Parotid gland (tissue), 1 donor: ENCODE results near the gene ZFP37.

DNA sequence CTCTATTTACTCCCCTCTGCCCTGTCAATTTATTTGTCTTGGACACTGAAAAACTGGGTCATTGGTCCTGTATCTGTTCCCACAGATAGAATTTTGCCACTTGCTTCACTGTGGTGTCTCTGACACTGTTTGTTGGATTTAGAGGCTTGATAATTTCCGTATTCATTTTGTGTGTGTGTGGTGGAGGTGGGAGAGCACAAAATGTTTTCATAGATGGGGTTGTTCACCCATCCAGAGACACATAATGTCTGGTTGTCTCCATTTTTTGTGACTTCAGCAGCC lies 54.5 kb upstream of the TXNDC8 start:
- PRO-cap: no peak

DNA sequence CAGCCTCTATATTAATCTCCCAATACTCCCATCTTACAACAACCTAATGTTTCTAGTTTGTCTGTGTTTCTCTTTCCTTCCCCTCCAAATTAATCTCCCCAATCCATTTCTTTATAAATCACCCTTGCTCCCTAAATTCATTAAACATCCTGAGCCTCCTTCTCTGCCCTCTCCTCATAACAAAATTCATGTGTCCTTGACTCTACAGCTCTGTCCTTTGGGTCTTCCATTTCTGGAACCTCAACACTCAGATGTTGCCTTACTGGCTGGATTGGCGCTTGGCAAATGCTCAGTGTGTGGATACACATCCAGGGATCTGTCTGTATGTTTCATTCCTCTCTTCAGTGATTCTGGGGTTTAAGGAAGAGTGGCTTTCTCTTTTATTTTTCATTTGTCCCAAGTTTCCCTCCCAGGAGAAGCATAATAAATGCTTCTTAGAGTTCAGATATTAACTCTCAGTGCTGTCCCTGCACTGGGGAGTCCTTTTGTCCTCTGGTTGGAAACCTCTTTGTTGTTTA lies 103.7 kb upstream of the TXNDC8 start:
- PRO-cap: no peak

DNA sequence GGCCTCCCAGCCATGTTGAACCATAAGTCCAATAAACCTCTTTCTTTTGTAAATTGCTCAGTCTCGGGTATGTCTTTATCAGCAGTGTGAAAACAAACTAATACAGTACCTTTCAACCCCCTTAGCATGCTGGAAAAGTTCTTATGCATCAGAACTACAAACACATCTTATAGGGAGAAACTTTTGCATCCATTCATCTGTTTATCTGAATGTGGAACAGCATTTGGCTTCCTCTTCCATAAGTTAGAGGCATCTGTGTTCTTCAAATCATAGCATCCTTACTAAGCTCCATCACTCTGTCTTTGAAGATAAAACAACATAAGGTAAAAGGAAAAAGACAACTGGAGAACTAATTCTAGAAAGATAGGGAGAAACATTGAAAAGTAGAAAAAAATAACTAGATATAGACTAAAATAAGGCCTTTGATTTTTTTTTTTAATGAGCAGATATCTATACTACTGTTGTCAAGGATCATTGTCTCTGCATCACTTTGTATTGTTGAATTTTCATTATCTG lies 140.8 kb downstream of the LPAR1 start:
- PRO-cap: no peak

- PRO-cap: no peak
Observed at GRCh38 chr9:110909130-110909523, 129.1 kb downstream of the LPAR1 start.

DNA sequence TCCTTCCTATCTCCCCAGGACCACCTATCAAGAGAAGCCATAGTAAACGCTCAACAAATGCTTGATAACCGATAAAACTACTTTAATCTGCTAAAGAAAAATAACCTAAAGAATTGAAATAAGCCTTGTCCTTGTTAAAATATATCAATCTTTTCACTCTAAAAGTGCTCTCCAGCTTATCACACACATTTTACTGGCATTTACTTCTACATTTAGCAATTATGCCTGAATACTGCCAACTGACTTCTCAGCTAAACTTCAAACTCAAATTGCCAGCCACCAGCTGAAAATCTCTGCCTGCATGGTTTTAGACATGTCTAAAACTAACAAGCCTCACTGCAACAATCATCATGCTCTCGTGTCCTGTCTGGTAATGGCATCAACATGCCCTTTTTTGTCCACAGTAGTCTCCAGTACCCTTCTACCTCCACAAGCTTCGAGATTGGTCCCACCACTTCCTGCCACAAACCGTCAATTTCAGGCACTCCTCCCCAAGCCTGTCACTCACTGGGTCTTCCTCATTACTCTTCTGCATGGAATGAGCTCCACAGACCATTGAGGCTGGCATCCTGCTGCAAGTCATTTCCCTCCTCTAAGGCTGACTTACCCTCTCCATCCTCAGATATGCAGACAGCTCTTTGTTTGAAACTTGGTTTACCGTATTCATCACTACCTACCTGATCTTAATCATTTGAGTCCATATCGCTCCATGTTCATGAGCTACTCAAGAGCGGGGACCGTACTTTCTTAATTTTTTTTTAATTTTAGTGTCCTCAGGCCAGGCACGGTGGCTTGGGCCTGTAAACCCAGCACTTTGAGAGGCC lies 9.1 kb downstream of the LPAR1 start:
- PRO-cap: no peak

GRCh38 chr9:111035673-111036852 lies 2.2 kb downstream of the LPAR1 start:
- PRO-cap: no peak

DNA sequence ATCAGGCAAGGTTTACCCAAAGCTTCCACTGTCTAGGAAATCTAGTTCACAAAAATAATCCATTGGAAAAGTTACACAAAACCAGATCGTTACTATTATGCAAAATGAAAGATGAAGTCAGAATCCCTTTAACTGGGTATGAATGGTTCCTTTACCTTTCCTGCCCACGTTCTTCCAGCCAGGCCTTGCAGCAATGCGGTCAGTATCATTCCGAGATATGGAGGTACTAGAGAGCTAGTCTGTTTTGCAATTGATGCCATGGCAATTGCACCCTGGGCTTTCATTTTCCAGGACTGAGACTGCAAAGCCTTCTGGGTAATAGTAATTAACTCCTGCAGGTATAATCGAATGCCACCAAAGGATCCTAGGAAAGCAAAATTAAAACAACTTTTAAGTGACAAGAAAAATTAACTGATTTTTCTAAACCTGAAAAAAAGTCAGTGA lies 41.5 kb upstream of the OR2K2 start:
- PRO-cap: no peak

- PRO-cap: no peak
Observed at GRCh38 chr9:111393733-111394464, 63.9 kb upstream of the OR2K2 start.

GRCh38 chr9:111451555-111451921 lies 32.6 kb downstream of the ECPAS start:
- PRO-cap: no peak

DNA sequence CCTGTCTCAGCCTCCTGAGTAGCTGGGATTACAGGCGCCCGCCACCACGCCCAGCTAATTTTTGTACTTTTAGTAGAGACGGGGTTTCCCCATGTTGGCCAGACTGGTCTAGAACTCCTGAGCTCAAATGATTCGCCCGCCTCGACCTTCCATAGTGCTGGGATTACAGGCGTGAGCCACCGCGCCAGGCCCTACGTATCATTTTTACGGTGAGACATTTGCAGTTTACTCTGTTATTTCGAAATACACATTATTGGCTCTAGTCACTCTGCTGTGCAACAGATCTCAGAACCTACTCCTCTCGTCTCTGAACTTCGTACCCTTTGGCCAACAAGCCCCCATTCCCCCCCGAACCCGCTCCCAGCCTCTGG lies 858 bp downstream of the PTGR1 start:
- PRO-cap: no peak

DNA sequence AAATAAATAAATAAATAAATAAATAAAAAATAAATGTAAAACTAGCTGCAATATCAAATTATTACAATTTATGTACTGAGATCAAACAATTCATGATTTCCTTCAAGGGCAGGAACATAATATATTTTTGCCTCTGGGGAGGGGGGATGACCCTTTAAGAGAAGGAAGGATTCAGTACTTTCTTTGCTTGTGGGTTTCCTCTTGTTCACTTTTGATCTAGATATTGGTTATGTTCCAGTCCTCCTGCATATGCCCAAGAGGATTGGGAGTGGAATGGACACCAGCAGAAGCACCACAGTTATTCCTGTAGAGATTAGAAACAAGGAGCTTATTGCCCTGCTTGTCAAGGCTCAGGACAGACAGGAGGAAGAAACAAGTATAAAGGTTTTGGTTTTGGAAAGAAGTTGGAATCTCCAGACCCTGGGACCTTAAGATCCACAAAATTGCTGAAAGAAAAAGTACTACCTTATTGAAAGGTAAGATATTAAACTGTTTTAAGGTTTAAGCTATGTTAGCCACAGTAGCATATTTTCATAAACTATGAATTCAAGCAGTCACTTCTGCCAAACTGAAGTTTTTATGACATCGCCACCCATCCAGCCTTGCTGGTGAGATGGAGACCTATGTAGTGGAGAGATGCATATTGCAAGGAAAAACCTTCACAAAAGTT lies 11.6 kb downstream of the DNAJC25 start:
- PRO-cap: no peak

- PRO-cap: no peak
Observed at GRCh38 chr9:111805566-111806562, 11.1 kb upstream of the SHOC1 start.

- PRO-cap: no peak
Observed at GRCh38 chr9:111897342-111898231, 973 bp downstream of the UGCG start.

DNA sequence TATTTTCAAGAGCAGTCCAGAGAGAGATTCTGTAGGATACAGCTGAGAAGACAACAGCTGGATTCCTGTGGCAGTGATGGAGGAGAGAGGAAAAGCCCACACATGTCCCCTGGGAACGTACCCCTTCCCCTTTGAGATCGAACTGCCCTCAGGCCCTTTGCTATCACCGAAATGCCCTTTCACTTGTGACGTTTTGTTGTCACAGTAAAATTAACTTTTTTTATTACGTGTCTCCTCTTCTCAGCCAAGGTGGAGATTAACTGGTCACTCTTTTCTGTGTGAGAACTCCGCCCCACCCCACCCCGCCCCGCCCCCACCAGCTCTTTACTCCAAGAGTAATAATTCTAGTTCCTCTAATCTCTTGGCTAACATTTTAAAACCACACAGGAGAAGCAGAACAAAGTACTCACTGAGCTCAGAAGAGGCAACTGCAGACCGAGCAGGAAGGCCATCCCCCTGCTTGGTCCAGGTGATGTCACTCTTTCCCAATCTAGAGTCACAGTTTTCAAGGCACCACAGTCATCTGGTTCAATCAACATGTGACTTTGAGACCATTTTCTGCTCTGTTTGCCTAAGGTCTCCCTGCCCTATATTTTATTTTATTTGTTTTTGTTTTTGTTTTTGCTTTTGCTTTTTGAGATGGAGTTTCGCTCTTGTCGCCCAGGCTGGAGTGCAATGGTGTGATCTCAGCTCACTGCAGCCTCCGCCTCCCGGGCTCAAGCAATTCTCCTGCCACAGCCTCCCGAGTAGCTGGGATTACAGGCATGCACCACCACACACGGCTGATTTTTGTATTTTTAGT lies 105.5 kb downstream of the SUSD1 start:
- PRO-cap: no peak

DNA sequence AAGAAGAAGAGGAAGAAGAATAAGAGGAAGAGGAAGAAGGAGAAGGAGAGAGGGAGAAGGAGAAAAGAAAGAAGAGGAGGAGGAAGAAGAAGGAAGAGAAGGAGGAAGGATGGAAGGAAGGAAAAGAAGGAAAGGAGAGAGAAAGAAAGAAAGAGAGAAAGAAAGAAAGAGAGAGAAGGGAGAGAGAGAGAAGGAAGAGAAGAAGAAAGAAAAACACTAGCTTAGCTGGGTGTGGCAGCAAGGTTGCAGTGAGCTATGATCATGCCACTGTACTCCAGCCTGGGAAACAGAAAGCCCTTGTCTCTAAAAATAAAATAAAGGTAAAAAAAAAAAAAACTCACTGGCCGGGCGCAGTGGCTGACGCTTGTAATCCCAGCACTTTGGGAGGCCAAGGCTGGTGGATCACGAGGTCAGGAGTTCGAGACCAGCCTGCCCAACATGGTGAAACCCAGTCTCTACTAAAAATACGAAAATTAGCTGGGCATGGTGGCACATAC lies 19.2 kb downstream of the SUSD1 start:
- PRO-cap: no peak

DNA sequence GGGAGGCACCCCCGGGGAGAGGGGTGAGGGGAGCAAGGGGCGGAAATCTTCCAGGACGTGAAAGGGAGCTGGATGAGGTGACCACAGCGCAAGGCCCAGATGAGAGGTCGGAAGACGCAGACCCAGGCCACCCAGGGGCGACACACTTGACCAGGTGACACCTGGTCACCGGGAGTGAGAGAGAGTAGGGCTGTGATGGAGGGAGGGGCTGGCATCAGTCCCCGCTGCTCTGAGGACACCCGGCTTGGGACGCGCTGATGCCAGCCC lies 433 bp upstream of the SUSD1 start:
- PRO-cap: no peak

- PRO-cap: no peak
Observed at GRCh38 chr9:112488940-112489259, 2.3 kb downstream of the KIAA1958 start.

DNA sequence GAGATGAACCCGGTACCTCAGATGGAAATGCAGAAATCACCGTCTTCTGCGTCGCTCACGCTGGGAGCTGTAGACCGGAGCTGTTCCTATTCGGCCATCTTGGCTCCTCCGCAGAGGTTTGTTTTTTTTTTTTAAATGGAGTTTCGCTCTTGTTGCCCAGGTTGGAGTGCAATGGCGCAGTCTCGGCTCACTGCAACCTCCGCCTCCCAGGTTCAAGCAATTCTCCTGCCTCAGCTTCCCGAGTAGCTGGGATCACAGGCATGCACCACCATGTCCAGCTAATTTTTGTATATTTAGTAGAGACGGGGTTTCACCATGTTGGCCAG lies 53.5 kb downstream of the SNX30 start:
- PRO-cap: no peak

DNA sequence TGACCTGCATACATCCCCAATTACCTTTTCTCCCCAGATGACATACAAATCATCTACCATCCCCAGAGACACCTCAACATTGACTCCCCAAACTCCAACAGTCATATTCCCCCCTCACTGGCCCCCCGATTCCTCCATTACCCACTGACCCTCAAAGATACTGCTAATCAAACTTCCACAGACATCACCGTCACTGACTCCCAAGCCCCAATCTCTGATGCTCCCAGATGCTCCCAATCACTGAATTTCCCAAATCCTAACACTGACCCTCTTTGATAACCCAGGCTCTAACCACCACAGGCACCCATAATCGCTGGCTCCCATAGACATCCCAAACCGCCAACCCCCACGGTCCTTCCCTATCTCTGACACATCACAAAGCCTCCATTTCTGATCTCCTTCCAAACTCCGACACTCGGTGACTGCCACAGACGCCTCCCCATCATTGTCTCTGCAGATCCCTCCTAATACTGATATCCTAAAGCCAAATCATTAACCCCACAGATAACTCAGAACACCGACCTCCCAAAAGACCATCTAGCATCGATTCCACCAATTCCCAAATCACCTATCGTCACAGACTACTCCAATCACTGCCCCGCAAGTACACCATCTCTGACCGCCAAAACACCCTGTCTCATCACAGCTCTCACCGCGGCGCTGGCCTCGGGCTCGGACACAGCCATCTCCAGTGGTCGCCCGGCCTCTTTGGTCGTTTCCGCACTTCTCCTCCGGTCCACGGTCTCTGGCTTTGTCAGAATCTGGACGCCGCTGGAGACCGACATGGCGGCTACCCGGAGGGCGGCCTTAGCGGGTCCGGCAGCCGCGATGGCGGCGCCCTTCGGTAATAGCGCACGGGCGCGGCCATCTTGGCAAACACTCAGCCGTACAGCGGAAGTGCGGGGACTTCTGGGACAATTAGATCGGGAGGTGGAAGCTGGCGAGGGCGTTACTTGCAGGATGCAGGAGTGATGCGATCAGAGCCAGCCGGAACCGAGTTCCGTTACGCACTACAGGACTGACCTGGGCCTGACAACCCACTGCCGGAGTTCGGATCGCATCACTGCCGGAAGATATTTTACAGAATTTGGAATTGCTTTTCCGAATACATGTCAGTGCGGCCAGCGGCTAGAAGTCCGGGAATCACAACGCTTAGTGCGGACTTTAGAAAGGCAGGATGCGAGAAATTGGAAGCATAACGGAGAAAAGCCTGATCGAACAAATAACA lies at the start of gene ZFP37:
ZFP37 (minus strand) TSS at position 821 of the 1,228 bp plus-strand sequence.
- PRO-cap: bidirectional peak, plus-strand start at position 980 of the sequence, minus-strand start at position 882 of the sequence

DNA sequence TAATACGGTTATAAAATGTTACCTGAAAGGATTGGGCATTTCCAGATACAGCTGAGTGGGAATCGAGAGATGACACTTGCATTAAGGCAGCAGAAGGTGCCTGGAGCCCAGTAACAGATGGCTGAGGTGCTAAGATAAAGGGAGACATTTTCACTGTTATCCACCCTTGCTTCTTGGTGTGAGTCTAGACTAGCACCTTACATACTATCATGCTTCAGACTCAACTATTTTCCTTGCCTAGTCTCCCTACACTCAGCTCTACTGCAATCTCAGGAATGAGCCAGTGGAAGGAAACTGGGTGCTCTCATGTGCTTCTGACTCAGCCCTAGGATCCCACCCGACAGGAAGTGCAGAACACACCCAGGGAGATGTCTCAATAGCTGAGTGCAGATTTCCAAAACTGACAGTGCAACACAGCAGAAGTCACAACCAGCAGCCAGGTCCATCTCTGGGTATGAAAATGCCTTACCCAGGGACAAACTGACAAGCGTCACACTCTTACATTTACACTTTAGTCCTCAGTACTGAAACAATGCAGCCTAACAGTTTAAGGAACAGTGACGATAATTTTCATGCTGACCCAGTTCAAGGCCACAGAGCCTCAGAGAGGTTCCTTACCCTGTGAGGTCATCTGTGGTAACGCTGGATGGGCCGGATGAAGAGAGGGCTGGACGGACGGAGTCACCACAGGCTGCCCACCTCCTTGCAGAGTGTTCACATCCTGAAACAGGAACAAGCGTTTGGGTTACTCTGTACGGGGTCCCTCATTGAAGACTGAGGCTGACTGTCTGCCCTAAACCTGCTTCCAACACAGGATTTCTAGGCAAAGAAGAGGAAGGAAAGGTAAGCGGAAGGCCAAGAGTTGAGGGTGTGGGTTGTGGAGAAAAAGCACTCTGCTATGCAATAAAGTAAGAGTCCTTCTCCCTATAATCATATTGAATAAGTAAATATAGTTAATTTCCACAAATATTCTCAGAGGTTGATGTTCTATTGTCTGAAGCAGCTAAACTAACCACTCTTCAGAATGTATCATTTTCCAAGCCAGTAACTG lies 33.0 kb downstream of the FKBP15 start:
- PRO-cap: no peak